ENCODE results near the genes MAGIX, GAGE12F, DGKK, NUDT10, MAGED1 and XAGE3.

GRCh38 chrX:48578648-48579630 is 4.7 kb downstream of the RBM3 start:
- PRO-cap: no peak

GRCh38 chrX:48589732-48590218 is 7.5 kb upstream of the WDR13 start:
- PRO-cap: no peak

DNA sequence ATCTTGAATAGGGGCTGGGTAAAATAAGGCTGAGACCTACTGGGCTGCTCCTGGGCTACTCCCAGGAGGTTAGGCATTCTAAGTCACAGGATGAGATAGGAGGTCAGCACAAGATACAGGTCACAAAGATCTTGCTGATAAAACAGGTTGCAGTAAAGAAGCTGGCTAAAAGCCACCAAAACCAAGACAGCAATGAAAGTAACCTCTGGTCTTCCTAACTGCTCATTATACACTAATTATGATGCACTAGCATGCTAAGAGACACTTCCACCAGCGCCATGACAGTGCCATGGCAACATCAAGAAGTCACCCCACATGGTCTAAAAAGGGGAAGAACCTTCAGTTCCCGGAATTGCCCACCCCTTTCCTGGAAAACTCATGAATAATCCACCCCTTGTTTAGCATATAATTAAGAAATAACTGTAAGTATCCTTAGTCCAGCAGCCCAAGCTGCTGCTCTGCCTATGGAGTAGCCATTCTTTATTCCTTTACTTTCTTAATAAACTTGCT is 3.2 kb upstream of the WAS start:
- PRO-cap: no peak

GRCh38 chrX:48831176-48831590 is 4.2 kb downstream of the PCSK1N start:
- PRO-cap: no peak

GRCh38 chrX:48890248-48891240 is 7.0 kb downstream of the TIMM17B start:
- PRO-cap: no peak

GRCh38 chrX:49061279-49061832 is 2.6 kb downstream of the CCDC120 start:
- PRO-cap: no peak

DNA sequence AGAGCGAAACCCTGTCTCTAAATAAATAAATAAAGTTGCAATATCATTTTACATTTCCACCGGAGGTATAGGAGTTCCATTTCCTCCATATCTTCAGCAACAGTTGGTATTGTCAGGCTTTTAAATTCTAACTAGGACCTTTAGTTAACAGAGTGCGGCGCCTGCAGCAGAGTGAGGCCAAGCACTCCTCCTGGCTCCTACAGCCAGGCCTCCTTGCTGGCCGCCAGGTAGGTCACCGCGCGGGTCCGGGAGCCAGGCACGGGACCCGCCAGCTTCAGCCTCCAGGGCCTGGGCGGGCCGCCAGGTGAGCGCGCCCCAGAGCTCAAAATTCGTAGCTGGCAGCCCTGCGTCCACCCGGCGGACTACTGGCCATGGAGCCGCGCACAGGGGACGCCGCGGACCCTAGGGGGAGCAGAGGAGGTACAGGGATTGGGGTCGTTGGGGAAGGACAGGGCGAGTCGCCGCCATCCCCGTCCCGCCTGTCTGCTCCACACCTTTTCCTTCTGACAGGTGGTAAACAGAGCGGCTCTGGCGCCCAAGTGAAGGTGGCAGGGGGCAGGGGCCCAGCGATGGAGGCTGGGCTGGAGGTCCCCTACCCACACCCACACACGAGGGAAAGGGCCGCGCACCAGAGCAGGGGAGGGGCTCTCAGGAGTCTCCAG is at the start of gene MAGIX:
TSS of gene MAGIX (plus strand) at position 240 of the 662 bp plus-strand sequence.
- PRO-cap: no peak

- PRO-cap: bidirectional peak, plus-strand start at chrX:49163962, minus-strand start at chrX:49163821
Observed at GRCh38 chrX:49163551-49164522, 1.3 kb downstream of the MAGIX start.

DNA sequence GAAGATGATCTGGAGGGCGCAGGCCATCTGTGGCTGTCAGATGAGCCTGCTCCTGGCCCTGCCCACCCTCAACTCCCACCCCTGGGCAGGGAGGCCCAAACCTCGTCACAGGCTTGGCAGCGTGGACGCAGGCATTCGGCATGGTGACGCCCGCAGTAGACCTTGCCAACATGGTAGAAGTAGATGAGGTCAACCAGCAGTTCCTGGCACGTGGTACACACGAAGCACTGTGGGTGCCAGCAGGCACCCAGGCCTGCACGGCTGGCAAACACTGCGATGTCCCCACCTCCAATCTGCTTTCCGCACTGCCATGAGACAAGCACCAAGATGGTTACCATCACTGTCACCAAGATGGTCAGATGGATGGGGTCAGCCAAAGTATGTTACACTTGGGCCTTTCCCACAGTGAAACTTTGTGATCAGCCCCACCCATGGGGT is 6.5 kb downstream of the PLP2 start:
- PRO-cap: no peak

DNA sequence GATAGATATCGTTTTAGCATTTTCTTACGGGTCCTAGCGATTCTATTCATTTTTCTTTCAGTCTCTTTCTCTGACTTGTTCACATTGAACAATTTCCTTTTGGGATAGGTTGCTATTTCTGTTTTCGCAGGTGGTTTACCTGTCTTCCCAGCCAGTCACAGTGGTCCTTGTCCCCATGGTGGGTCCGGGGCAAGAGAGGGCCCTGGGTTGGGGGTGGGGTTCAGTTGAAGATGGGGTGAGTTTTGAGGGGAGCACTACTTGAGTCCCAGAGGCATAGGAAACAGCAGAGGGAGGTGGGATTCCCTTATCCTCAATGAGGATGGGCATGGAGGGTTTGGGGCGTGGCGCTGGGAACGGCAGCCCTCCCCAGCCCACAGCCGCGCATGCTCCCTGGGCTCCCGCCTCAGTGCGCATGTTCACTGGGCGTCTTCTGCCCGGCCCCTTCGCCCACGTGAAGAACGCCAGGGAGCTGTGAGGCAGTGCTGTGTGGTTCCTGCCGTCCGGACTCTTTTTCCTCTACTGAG is at the start of gene GAGE12F:
TSS of gene GAGE12F (plus strand) at position 426 of the 524 bp plus-strand sequence.
- PRO-cap: no peak

GRCh38 chrX:49830168-49830567 is 1.1 kb downstream of the PAGE4 start:
- PRO-cap: no peak

GRCh38 chrX:49844411-49845042 is 15.4 kb downstream of the PAGE4 start:
- PRO-cap: no peak

GRCh38 chrX:49881654-49882296 is 2.5 kb downstream of the USP27X start:
- PRO-cap: no peak

DNA sequence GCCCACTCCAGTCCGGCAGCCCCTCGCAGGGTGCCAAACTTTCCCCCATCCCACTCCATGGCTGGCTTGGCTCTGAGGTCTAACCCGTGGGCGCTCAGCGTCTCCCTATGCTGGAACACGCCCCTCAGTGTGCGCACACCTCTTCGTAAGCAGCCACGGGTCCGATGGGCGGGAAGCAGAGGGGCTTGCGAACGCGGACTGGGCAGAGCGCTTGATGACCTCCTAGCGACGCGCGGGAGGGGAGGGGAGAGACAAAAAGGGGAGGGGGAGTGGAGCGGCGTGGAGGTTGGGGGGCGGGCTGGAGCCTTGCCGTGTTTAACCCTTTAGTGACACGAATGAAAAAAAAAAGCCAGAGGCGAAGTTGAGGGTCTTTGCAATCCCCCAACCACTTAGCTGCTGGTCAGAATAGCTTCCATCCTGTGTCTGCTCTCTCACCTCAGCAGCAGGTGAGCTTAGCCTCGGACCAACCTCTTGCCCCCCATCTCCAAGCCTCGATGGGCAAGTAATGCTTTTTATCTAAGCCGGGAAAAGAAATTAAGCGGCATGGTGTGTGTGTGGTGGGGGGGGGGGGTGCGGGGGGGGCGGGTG is at the start of gene DGKK:
TSS of gene DGKK (minus strand) at position 74 of the 588 bp plus-strand sequence.
- PRO-cap: no peak

- PRO-cap: no peak
Observed at GRCh38 chrX:50770425-50770874, 43.5 kb downstream of the SHROOM4 start.

GRCh38 chrX:50890228-50890670 is 20.3 kb upstream of the BMP15 start:
- PRO-cap: no peak

- PRO-cap: no peak
Observed at GRCh38 chrX:51332015-51333262, at the start of gene NUDT10. Gene NUDT10 (plus strand): TSS chrX:51332822.

DNA sequence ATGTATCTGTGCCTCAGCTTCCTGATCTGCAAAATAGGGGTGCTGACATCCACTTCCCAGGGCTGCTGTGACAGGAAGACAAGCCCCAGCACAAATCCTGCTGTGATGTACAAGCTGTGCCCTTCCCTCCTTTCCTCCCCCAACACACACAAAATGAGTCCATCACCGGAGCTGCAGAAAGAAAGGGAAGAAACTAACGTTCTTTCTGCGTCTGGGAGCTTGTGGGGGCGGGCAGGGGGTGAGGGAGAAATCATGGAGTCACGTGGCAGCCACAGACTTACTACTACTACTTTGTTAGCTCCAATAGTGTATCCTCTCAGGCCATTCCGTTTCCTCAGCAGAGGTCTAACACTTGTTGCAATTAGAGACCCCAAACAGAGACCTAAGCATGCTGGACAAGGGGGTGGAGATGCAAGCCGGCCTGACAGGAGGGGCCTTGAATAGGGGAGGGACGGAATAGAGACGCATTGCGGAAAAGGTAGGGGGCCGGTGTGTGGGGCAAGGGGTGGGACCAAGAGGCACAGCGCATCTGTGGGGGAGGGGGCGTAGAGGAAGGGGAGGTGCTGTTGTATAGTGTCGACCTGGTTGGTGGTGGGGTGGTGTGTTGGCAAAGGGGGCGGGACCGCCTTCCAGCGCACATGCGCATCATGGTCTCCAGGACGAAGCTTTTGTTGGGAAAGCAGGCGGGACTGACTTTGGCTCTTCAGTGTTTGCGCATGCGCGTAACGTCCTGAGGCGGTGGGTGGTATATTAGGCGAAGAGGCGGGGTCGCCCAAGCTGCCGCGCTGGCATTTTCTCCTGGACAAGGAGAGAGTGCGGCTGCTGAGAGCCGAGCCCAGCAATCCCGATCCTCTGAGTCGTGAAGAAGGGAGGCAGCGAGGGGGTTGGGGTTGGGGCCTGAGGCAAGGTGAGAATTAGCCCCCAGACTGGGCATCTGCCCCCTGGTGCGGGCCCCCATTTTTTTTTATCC is at the start of gene MAGED1:
TSS of gene MAGED1 (plus strand) at position 775 of the 970 bp plus-strand sequence.
- PRO-cap: no peak

DNA sequence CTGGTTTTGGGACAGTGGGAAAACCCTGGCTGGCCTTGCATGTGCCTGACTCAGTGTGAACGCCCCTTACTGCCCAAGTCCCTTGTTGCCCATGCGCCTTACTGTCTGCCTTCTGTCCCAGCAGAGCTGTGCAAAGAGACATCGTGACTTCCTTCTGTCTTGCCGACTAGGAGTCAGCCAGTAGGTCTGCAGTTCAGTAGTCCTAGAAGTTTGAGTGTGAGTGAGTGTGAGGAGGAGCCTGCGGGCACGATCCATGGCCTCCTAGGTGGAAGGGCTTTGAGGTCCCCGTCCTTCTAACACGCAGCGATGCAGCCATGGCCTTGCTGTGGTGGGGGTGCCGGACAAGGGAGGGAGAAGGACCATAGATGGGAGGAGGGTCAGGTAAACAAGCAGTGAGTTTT is 372 bp upstream of the XAGE2 start:
- PRO-cap: no peak

GRCh38 chrX:52867971-52868180 is at the start of gene XAGE3:
Gene XAGE3 (minus strand): TSS chrX:52868083.
- PRO-cap: no peak